ENCODE measurements around a stretch of chr9.

DNA sequence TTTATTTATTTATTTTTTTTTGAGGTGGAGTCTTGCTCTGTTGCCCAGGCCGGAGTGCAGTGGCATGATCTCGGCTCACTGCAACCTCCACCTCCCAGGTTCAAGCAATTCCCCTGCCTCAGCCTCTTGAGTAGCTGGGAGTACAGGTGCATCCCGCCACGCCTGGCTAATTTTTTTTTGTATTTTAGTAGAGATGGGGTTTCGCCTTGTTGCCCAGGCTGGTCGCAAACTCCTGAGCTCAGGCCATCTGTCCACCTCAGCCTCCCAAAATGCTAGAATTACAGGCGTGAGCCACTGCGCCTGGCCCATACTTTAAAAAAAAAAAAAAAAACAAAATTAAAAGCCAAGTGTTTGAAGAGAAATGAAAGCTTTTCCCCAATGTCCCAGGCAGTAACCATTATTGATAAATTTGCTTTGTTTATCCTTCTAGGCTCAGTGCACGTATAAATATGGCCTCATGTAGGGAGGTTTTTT lies 9.5 kb downstream of the PRRC2B start:
- PRO-cap, 2 experiments = no peak in any of the 2 experiments
- RAMPAGE, long total RNA, 4 experiments = start-site peak on the plus strand in 1 of 4 experiments, centred at position 251 of the sequence, 8 reads per replicate

- PRO-cap, 2 experiments = no peak in any of the 2 experiments
- RAMPAGE, long total RNA, 4 experiments = no peak in any of the 4 experiments
Measured at GRCh38 chr9:131503894-131504433, 1.2 kb downstream of the POMT1 start.

GRCh38 chr9:131589687-131590362 lies 44.5 kb downstream of the PRRT1B start:
- PRO-cap, 2 experiments = no peak in any of the 2 experiments
- RAMPAGE, long total RNA, 4 experiments = start-site peak on the minus strand in 1 of 4 experiments, at chr9:131589918-131589956 at its widest, 23 reads per replicate

- PRO-cap, 2 experiments = no peak in any of the 2 experiments
- RAMPAGE, long total RNA, 4 experiments = start-site peak on the minus strand in 1 of 4 experiments, at chr9:131621891-131622010 at its widest, 24 reads per replicate
Measured at GRCh38 chr9:131621385-131622320, 76.3 kb downstream of the PRRT1B start.

- PRO-cap, 2 experiments = no peak in any of the 2 experiments
- RAMPAGE, long total RNA, 4 experiments = start-site peak on the minus strand in 1 of 4 experiments, at chr9:131638689-131638769 at its widest, 52 reads per replicate
Measured at GRCh38 chr9:131638412-131638973, 93.2 kb downstream of the PRRT1B start.

DNA sequence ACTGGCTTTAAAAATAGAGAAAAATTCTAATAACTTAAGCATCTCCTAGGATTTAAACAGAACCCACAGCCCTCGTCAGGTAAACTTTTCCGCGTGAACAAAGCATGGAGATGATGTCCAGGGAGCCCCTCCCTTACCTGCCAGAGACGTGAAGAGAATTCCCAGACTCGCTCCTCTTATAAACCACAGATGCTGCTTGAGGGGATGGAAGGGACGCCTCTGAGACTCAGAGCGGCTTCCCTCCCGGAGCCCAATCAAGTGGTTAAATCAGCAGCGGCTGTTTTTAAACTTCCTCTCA lies 71.9 kb downstream of the RAPGEF1 start:
- PRO-cap, 2 experiments = no peak in any of the 2 experiments
- RAMPAGE, long total RNA, 4 experiments = no peak in any of the 4 experiments

- PRO-cap, 2 experiments = no peak in any of the 2 experiments
- RAMPAGE, long total RNA, 4 experiments = no peak in any of the 4 experiments
Measured at GRCh38 chr9:131674261-131675498, 65.2 kb downstream of the RAPGEF1 start.

DNA sequence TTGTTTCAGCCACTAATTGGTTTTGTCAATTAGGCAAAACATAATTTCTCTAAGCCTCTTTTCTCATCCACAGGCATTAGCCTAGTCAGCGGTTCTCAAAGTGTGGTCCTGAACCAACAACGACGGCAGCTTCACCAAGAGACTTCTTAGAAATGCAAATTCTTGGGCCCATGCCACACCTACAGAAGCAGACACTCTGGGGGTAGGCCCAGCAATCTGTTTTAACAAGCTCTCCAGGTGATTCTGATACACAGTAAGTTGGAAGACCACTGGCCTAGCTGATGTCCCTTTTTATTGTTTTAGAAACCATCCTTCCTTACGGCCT lies 63.2 kb downstream of the RAPGEF1 start:
- PRO-cap, 2 experiments = no peak in any of the 2 experiments
- RAMPAGE, long total RNA, 4 experiments = no peak in any of the 4 experiments

GRCh38 chr9:131679030-131679350 lies 60.9 kb downstream of the RAPGEF1 start:
- PRO-cap, 2 experiments = no peak in any of the 2 experiments
- RAMPAGE, long total RNA, 4 experiments = no peak in any of the 4 experiments

GRCh38 chr9:131685591-131686071 lies 54.2 kb downstream of the RAPGEF1 start:
- PRO-cap, 2 experiments = peak in 1 of 2 experiments; most common minus-strand start chr9:131686014 (in 1)
- RAMPAGE, long total RNA, 4 experiments = no peak in any of the 4 experiments

GRCh38 chr9:131697818-131698302 lies 42.0 kb downstream of the RAPGEF1 start:
- PRO-cap, 2 experiments = no peak in any of the 2 experiments
- RAMPAGE, long total RNA, 4 experiments = no peak in any of the 4 experiments

DNA sequence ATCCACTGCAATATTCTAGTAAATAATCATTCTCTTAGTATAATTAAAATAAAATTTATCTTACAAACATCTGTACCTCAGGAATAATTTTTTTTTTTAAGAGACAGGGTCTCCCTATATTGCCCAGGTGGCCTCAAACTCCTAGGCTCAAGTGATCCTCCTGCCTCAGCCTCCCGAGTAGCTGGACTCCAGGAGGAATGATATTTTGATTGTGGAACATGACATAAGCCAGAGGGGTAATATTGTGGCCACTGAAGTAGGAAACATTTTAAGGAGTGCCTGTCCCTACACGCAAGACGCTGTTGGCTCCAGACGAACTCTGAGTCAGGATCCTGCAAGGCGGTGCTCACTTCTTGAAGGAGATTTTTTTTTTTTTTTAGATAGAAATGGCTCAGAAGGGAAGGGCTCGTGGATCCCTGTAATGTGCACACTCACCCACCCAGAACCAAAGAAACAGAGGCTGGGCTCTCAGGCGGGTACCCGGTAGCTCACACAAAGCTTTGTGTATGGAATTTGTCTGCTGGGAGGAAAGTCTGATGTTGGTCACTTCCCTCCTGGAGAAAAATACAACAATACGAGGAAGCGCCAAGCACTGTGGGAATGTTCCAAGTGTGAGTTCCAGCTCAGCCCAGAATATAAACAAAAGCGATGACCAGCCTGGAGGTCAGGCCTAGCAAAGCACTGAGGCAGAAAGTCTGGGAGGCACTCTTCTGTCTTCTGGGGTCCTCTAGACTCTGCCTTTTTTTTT lies 25.7 kb downstream of the RAPGEF1 start:
- PRO-cap, 2 experiments = peak in 1 of 2 experiments; most common plus-strand start position 676 of the sequence (in 1); most common minus-strand start position 321 of the sequence (in 1)
- RAMPAGE, long total RNA, 4 experiments = no peak in any of the 4 experiments

DNA sequence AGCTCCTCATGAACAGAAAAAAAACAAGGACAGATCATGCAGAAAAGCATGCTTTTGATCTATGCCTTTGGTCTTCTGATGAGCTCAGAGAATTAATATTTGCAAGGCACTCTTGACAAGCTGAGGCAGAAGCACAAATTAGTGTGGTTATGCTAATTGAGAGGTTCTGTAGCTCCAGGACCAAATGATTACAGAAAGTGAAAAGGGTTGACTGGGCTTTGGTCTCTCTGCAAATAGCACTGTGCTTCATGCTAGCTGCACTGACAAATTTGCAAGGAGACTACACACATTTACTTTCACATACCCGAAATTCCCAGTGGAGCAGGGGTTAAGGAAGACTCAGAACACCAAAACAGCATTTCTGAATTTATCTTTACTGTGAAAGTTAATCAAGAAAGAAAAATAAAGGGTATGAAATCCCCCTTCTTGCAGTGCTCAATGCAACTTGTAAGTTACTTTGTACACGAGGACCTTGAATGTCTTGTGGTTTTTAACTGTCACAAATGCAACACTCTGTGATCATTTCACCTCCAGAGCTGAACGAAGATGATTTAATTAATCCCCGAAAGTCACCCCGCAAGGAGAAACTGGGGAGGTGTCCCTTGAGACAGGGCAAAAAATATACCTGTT lies 12.0 kb downstream of the RAPGEF1 start:
- PRO-cap, 2 experiments = no peak in any of the 2 experiments
- RAMPAGE, long total RNA, 4 experiments = start-site peak on the minus strand in 1 of 4 experiments, centred at position 240 of the sequence, 13 reads per replicate

- PRO-cap, 2 experiments = no peak in any of the 2 experiments
- RAMPAGE, long total RNA, 4 experiments = start-site peak on the minus strand in 2 of 4 experiments, at chr9:132004547-132005072 at its widest, 7 to 13 reads per replicate
Measured at GRCh38 chr9:132004478-132005108, 75.1 kb downstream of the MED27 start.

- PRO-cap, 2 experiments = no peak in any of the 2 experiments
- RAMPAGE, long total RNA, 4 experiments = no peak in any of the 4 experiments
Measured at GRCh38 chr9:132078488-132078851, 1.2 kb downstream of the MED27 start.

- PRO-cap, 2 experiments = no peak in any of the 2 experiments
- RAMPAGE, long total RNA, 4 experiments = no peak in any of the 4 experiments
Measured at GRCh38 chr9:132141083-132142407, 20.3 kb upstream of the NTNG2 start.

GRCh38 chr9:132272483-132272960 lies 82.3 kb downstream of the SETX start:
- PRO-cap, 2 experiments = no peak in any of the 2 experiments
- RAMPAGE, long total RNA, 4 experiments = no peak in any of the 4 experiments

DNA sequence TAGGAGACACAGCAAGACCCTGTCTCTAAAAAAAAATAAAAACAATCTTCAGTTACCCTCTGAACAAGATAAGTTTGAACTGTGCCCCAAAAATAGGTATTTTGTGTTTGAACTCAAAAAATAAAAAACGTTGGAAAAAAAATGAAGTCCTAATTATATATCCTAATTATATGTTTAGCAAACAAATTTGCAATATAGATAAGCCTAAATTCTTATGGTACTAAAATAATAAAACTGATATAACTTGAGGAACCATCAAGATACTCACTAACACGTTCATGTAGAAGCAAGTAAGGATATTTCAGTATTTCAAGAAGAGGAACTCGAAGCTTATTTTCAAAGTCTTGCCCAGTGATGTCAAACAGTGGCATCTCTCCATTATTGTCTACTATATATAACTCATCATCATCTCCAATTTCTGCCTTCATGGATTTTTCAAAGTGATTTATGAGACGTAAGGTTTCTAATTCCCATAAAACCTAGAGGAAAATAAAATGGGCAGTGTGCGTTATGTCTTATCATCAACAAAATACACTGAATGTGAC lies 8.7 kb downstream of the SETX start:
- PRO-cap, 2 experiments = no peak in any of the 2 experiments
- RAMPAGE, long total RNA, 4 experiments = no peak in any of the 4 experiments

GRCh38 chr9:132671015-132671903 lies 995 bp downstream of the GTF3C4 start:
- PRO-cap, 2 experiments = no peak in any of the 2 experiments
- RAMPAGE, long total RNA, 4 experiments = no peak in any of the 4 experiments

GRCh38 chr9:132769354-132769946 lies 99.2 kb downstream of the GTF3C4 start:
- PRO-cap, 2 experiments = peak in 1 of 2 experiments; most common plus-strand start chr9:132769452 (in 1); most common minus-strand start chr9:132769427 (in 1)
- RAMPAGE, long total RNA, 4 experiments = no peak in any of the 4 experiments

All from upper lobe of left lung (tissue), 5 donors.